ENCODE results near the gene GARIN3.

DNA sequence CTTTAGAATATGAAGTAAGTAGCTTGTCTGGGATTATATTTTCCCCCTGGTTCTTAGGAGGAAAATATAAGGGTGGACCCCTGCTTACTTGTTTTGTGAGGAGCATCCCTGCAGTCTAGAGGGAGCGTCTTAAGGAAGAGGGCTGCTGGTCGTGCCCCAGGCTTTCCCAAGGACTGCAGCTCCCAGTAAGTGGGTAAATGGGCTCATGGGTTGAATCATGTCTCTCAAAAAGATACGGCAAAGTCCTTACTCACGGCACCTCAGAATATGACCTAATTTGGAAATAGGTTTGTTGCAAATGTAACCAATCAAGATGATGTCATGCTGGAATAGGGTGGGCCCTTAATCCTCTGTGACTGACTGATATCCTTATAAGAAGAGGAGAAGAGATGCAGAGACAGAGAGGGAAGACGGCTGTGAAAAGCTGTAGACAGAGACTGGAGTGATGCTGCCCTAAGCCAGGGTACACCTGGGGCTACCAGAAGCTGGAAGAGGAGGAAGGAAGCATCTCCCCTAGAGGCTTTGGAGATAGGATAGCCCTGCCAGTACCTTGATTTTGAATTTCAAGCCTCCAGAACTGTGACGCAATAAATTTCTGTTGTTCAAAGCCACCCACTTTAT, 14.9 kb downstream of the GALNT10 start:
- PRO-cap, 2 experiments: no peak in any of the 2 experiments

DNA sequence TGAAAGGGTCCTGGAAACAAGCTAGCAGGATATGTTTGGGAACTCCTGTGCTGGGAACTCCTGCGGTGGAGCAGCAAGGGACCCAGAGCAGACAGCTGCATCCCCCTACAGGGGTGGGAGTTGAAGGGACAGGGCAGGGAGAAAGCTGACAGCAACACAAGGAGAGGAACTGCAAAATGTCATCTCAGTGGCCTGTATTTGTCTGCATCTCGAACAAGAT, 47.7 kb upstream of the SAP30L start:
- PRO-cap, 2 experiments: no peak in any of the 2 experiments

DNA sequence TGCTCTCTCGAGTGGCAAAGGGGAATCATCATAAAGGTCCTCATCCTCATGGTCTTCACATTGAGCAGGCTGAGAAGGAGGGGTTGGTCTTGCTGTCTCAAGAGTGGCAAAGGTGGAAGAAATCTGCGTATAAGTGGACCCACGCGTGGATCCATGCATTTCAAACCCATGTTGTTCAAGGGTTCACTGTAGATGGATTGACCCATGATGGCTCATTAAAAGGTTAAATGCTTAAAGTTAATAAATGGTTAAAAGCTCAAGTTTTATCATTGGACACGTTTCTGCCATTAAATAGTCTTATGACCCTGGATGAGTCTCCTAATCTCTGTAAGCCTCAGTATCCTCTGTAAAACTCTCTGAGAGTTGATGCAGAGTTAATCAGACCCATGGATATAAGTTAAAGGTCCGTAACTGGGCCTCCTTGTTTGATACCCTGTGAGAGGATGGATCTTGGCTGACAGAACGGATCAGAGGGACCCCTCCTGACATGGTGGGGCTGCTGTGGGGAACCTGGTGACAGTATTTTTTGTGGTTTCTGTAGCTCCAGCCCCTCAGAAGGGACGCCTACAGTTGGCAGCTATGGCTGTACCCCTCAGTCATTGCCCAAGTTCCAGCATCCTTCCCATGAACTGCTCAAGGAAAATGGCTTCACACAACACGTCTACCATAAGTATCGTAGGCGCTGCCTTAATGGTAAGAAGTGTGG, 44.9 kb downstream of the FAXDC2 start:
- PRO-cap, 2 experiments: no peak in any of the 2 experiments

DNA sequence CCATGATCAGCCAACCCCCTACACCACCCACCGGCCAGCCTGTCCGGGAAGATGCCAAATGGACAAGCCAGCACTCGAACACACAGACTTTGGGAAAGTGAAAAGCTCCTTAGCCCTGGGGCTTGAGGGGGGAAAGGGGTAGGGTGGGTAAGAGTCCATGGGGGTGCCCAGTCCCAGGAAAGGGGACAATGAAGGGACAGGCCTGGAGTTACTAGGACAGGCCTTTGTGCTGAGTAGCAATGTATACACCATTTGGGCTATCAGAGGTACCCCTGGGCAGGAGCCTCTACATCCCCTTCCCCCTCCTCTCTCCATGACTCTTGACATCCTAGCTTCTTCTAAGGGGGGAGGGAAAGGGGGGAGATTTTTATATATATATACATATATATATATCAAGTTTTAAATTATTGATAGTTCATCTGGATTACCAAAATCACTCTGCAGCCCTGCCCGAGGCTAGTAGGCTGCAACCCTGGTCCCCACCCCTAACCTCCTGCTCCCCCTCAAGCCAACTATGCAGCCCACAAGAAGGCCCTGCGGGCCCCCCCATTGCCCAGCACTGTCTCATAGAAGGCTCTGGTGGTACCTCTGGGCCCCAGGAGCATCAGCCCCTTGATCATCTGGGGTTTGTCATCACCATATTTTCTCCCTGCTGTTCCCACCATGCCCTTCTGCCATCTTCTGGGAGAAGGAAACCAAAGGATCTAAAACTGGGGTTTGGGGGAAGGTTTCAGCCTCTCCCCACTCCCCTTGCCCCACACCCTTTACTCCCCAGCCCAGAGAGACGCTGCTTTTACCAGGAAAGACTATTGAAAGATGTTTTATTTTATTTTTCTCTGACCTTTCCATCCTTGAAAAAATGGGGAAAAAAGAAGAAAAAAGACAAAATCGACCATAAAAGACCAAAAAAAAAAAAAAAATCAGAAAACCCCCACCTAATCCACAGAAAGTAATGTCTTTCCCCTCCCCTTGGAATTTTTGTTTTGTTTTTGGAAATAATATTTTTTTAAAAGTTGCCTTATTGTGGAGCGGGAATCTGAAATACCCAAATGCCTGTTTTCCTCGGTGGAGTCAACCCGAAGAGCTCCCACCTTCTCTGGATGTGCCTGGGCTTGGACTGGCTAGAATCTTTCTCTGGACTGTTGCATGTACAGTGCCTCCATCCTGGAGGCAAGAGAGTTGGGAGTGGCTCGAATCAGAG, 36.0 kb downstream of the FAXDC2 start:
- PRO-cap, 2 experiments: no peak in any of the 2 experiments

DNA sequence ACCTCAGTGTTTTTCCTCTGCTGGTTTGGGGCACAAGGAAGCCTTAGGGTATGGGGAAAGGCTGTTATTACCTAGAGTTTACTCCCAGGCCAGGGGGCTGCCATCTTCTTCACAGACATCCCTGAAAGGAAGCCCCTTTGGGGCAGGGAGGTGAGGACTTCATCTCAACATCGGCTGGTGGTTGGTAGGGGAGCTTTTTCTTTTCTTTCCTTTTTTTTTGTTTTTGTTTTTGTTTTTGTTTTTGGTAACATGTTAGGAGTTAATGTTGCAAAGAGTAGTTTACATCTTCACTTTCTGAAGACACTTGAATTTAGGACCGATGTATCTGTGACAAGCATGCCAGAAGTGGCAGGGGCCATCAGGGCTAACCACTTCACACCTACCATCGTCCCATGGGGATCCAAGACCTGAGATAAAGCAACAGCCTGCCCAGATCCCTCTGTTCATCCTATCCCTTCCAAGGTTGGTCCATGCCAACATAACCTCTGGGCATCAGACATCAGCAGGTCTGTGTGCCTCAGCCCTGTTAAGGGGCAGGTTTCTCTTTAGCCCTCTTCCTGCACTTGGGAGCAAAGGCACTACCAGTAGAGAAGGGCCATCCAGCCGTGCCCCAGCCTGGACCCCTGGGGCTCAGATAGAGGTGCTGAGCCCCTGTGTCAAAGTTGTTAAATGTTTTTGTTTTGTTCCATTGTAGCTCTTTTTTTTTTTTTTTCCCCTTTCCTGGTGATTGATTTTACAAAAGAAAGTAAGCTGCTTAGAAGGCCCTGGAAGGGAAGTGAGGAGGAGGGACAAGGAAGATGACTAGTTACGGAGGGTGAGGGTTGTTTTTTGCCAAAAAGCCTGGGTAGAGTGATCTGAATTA, 33.9 kb downstream of the FAXDC2 start:
- PRO-cap, 2 experiments: no peak in any of the 2 experiments

GRCh38 chr5:154829188-154829390, 21.3 kb downstream of the FAXDC2 start:
- PRO-cap, 2 experiments: no peak in any of the 2 experiments

- PRO-cap, 2 experiments: no peak in any of the 2 experiments
Observed at GRCh38 chr5:154837494-154837917, 12.9 kb downstream of the FAXDC2 start.

DNA sequence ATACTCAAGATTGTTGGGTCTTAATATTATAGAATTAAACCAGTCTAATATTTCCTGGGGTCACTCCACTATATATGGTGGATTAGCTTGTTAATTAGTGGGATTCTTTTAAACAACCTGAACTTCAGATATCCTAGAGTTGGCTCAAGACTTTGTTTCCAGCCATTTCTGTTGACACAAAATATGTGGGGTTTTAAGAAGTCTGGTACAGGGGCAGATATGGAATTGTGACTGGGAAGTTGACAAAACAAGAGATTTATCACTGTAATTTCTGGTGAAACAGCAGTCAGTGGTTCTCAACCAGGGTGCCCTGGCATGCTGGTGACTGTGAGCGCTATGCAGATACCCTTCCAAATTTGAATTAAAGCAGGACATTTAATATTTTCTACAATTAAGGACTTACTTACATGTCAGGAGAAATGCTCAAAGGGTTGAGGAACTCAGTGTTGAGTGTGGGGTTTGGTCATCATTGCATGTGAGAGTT, 18.6 kb downstream of the CNOT8 start:
- PRO-cap, 2 experiments: no peak in any of the 2 experiments

- PRO-cap, 2 experiments: no peak in any of the 2 experiments
Observed at GRCh38 chr5:155053275-155053828, 39.8 kb downstream of the KIF4B start.

DNA sequence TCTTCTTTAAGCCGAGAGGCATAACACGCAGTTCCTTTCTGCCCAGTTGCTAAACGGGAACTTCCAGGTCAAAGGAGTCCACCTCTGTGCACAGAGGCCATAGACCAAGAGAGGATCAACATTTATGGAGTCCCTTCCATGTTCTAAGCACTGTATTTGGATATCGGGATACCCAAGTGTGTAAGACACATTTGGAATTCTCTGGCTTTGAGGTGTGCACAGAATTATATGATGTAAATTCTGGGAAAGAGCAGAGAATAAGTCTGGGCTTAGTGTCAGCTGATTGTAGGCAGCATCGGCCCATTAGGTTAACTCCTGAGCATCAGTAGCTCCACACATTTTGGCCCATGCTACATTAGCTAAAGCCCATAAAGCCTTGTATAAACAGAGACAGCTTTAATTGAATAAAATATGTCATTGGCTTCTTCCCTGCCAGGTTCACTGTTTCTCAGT, 209.0 kb downstream of the KIF4B start:
- PRO-cap, 2 experiments: no peak in any of the 2 experiments

DNA sequence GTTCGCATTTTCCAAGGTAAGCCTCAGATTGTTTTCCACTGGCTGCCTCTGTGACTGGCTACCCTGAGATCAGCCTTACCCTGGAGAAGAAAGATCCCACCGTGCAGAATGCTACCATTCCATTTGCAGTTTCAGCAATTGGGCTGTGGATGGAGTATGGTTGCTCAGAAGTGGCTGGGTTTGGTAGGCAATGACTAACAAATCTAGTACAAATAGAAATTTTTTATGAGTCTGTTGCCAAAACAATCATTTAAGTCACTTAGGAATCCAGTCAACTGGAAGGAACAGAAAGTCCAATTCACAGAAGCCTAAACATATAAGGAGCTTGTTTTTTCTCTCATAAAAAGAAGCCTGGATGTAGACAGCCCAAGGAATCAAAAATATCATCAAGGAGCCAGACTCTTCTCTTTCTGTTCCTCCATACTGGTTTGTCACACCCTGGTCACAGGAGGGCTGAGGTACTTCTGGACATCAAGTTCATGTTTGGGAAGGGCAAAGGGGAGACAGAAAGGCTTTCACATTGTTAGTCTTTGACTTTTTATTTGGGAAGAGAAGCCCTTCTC, 9.2 kb upstream of the TIMD4 start:
- PRO-cap, 2 experiments: no peak in any of the 2 experiments

- PRO-cap, 2 experiments: no peak in any of the 2 experiments
Observed at GRCh38 chr5:157166118-157166345, at the start of gene GARIN3. Gene GARIN3, minus strand, starts transcription at chr5:157166264.

DNA sequence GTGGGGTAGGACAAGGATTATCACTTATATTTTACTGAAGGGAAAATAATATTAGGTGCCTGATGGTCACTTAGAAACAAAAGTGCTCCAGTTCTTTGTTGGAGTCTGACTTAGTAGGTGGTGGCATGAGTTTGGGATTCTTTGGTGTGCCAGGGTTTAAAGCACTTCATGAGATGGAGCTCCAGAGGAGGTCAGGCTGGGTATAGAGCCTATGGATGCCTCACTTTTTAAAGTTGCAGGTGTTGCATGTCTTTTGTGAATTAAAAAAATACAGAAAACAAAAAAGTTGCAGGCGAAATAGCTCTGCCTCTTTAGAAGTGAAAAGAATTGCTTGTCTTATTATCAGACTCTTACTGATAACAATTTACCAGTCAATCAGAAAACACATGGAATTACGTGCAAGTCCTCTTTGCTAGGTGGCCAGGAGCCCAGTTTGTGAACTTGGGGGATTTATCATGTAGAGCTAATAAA, 1.6 kb downstream of the ITK start:
- PRO-cap, 2 experiments: no peak in any of the 2 experiments

GRCh38 chr5:157189194-157189769, 8.6 kb downstream of the ITK start:
- PRO-cap, 2 experiments: no peak in any of the 2 experiments

DNA sequence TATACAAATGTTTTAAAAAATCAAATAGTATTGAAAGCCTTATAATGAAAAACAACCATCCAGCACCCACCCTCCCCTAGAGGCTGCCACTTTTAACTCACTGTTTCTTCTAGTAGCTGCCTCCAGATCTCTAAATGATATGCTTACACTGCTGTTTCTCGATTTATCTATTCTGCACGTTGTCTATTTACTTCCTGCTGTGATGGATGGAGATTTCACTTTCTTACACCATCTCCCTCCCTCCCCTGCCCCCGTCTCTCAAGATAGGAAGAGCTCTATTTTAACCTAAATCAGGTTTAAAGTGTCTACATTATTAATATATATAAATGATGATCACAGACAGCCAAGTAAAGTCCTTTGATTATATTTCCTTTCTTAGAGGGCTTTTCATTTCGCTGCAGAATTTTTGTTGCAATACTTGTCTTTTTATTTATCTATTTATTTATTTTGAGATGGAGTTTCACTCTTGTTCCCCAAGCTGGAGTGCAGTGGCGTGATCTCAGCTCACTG, 6.6 kb downstream of the CYFIP2 start:
- PRO-cap, 2 experiments: no peak in any of the 2 experiments

GRCh38 chr5:157382678-157383757, 37.5 kb upstream of the FNDC9 start:
- PRO-cap, 2 experiments: peak in 1 of 2 experiments; most common plus-strand start chr5:157383238 (in 1)

DNA sequence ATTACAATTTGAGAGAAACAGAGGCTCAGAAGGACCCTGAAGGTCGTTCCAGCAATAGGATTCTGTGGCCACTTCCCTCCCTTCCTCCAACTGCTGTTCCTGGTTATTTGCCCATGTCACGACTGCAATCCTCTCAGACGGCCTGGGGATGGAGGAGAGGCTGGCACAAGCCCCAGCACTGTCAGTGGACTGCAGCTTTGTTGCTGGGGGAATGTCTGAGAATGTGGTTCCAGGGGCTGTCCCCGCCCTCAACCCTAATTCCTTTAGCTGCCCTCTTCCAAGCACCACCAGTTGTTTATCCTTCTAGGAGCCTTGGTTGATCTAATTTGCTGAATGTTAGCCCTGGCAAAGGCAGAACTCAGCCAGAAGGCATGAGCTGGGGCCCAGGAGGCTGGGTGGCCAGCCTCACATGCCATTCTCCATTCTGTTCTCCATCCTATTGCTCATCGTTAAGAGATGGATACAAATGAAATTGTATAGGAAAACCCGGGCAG, 51.6 kb downstream of the ADAM19 start:
- PRO-cap, 2 experiments: no peak in any of the 2 experiments

DNA sequence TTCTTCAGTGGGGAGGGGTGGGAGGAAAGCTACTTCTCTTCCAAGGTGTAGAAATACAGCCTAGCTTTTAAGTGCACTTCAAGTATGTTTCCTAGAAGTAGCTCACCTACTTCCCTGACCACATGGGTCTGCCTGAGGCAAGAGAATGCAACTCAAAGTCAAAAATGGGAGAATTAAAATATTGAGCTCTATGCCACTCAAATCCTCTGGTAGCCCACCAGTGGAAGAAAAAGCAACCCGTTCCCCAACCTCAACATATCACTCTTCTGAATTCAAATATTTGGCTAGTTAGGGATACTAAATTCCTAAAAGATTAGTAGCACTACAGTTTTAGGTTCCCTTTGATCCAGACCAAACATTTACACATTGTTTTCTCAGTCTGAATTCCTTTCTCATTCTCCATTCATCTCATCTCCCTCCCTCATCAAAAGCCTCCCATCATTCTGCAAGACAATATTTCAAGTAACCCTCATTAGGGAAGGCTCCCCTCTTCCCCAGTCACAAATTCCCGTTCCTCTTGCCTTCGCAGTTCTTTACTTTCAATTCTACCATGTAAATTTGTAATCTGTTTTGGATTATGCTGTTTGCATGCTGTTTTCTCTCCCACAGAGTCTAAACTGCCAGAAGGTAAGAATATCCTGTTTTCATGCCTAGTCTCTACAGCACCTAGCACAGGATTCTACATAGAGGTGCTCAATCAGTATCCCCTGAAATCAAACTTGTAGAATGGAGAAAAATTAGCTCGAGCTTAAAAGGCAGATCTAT, 26.3 kb downstream of the ADAM19 start:
- PRO-cap, 2 experiments: no peak in any of the 2 experiments

DNA sequence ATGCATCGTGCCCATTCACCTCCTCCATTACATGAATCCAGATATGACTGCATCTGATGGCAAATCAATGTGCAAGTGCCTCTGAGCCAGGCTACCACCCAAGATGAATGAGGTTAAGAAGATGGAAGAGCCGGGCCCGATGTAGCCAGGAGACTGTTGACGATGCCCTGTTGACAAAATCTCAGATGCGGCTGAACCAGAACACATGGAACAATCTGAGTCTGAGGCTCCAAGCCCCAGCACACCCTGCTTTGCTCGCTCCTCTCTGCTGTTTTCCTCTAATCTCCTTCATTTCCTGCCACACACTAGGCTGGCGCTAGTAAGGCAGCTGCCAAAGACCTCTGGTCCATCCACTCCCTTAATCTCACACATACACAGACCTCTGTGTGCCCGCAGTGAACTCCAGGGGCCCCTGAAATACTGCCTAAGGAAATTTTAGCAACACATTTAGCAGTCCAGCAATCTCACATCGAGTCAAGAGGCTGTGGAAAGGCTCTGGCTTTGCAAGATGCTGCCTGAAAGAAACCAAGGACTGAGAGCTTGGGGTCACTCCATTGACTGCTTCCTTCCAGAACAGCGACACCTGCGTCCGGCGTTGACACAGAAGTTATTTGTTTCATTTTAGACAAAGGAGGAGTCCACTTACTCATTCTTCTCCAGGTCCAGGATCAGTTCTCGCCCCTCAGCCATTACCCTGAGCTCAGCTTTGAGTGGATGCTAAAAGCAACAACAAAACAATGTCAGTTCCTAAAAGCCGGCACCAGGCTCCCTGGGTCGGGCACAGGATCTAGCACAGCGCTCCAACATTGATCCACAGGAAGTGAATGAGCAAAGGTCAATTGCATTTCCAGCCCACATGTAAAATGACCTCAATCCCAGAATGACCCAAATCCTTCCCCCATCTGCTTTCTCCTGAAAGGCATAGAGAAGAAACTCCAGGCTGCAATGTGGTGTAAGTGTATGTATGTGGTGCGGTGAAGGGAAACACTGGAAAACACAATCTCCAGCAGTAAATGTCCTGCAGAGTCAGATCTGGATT, 11.5 kb downstream of the ADAM19 start:
- PRO-cap, 2 experiments: peak in 1 of 2 experiments; most common minus-strand start position 280 of the sequence (in 1)

- PRO-cap, 2 experiments: no peak in any of the 2 experiments
Observed at GRCh38 chr5:157832626-157833132, 26.3 kb downstream of the CLINT1 start.

Measured in Metastatic Liver Carcinoma in the Lung (tissue), 2 donors.